Mucosa of descending colon (tissue), 1 donor: ENCODE results near the gene ADRB2.

GRCh38 chr5:148825966-148826887 is at the start of gene ADRB2:
TSS of gene ADRB2 (plus strand) at chr5:148826611.
- PRO-cap, result bidirectional peak, plus-strand start at chr5:148826632, minus-strand start at chr5:148826290

DNA sequence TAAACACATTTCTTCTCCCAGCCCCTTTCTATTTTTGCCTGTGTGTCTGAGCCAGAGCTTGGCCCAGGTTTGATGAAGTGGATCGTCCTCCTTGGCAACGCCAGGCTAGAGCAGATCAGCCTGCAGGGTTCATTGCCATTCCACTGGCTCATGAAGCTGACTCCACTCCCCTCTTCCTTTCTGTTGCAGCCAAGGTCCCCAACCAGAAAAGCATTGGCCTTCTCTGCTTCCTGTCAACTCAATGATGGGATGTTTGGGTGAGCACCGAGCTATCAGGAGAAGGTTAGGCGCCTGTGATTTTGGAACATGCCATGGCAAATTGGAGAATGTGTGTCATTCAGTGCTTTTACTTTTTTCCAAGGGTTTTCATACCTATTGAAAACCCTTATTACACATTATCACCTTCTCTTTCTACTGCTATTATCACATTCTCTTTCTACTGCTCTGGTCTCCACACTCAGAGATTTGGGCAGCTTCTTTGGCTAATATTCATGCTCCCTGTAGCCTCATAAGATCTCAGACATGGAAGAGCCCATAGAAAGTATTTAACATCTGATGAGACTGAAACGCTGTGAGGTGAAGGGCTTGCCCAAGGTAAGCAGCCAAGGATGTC is 3.5 kb downstream of the ADRB2 start:
- PRO-cap, result no peak

GRCh38 chr5:148915503-148915789 is 89.0 kb downstream of the ADRB2 start:
- PRO-cap, result no peak

DNA sequence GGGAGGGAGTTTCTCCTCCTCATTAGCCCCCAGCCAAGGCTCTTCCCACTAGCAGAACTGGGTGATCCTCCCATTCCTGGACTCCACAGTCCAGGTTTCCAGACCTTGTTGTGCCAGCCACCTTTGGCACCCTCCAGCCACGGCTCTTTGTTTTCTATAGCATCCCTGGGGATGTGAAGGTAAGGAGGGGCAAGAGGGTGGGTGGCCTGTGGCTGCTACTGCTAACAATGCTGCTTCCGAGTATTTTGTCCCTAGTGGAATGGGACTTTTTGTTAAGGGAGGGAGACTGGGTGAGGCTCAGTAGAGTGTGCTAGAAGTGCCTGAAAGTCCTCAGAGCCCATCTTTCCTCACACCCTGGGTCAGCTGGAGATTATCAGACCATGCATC is 94.5 kb downstream of the ADRB2 start:
- PRO-cap, result no peak

DNA sequence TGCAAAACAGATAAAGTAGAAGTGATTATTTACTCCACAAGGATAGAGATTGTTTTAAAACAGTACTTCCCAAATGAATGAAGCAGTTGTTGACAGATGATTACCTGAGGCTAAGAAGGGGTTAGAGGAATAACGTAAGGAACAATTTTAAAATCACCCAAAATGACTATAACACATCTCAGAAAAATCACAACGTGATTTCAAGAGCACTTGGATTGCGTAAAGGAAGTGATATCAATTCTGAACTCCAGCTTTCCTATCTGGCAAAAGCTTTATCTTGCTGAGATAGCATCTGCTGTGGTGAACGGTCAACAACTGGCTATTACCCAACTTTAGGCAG is 9.0 kb downstream of the ABLIM3 start:
- PRO-cap, result no peak

DNA sequence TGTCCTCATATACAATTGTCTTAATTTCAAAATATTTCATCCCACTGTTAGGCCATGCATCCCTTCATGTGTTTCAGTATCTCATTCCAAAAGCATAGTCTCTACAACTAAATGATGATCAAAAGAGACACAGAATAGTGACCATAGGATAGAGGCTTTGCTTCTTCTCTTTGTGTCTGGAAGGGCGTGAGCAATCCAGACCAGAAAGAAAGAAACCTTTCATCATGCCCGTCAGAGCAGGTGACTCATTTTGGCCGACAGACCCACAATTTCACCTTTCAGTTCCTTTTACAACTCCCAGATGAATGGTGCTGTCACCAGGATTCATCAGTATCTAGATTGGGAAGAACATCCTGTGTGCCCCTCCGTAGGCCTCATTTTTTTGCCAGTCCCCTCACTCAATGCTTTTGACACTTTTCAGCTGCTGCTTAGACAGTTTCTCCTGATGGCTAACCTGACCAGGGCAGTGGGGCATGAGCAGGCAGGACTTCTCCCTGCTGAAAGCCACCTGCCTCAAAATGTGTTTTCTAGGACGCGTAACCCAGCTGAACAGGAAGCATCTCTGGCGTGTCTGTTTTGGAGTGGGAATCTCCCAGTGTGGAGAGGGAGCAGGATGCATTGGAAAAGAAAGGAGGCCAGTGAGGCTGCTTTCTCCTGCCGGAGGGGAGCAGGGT is 21.2 kb downstream of the ABLIM3 start:
- PRO-cap, result no peak

- PRO-cap, result no peak
Observed at GRCh38 chr5:149442456-149443253, 63.6 kb upstream of the IL17B start.

DNA sequence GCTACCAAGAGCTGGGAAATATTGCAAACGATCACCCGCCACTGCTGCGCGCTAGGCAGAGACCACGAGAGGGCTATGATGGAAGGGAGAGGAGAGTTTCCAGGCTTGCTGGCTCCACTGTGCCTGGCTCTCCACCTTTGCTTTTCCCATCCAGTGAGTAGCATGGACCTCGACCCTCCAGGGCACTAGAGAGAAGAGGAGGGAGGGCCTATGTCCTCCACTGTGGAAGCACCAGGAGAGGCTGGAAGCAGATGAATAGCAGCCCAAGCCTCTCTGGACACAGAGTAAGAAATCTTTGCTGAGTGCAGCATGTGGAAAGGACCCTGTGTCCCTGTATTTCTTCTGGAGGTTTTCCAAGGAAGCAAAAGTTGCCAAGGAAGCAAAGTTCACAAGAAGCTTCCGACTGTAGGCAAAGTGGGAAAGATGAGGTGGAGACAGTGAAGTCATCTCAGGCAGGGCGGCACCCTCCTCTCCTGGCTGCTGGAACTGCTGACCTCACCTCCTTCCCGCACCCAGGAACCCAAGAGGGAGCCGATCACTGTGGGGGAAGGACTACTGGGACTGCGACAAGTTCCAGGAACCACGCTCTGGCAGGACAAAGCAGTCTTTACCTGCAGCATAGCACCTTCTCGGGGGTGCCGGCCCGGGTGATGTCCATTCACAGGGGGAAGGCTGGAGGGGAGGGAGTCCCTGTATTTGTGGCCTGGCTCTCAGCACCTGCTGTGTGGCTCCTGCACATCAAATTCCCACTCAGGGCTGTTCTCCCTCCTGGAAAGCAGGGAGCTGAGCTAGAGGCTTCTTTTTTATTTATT is 79.6 kb downstream of the CSNK1A1 start:
- PRO-cap, result bidirectional peak, plus-strand start at position 523 of the sequence, minus-strand start at position 353 of the sequence

DNA sequence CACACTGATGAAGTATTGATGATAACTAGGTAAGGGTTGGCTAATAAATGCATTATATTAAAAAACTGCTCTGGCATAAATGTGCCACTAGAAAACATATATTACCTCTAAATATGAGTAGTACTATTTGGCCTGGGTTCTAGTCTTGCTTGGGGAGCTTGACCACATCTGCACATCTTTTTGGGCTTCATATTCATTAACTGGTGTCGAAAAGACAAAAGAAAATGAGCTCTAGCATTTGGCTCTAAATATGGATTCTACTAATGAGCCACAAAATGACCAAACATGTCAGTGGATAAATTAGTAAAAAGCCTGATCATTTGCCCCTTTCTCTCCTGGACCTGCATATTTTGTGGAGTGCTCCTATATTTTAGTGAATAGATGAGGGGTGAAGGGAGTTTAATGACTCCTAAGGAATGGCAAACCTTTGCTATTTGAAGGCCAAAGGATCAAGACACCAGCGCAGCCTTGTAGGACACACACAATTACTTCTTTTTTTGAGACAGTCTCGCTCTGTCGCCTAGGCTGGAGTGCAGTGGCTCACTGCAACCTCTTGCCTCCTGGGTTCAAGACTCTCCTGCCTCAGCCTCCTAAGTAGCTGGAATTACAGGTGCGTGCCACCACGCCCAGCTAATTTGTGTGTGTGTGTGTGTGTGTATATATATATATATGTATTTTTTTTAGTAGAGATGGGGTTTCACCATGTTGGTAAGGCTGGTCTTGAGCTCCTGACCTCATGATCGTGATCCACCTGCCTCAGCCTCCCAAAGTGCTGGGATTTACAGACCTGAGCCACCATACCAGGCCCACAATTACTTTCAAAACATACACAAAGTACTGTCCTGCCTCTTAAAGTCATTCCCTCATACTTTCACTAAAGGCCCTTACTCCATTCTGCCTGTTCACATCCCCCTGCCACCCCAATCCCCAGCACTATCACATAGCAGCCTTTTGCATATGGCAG is 60.6 kb downstream of the CSNK1A1 start:
- PRO-cap, result no peak

DNA sequence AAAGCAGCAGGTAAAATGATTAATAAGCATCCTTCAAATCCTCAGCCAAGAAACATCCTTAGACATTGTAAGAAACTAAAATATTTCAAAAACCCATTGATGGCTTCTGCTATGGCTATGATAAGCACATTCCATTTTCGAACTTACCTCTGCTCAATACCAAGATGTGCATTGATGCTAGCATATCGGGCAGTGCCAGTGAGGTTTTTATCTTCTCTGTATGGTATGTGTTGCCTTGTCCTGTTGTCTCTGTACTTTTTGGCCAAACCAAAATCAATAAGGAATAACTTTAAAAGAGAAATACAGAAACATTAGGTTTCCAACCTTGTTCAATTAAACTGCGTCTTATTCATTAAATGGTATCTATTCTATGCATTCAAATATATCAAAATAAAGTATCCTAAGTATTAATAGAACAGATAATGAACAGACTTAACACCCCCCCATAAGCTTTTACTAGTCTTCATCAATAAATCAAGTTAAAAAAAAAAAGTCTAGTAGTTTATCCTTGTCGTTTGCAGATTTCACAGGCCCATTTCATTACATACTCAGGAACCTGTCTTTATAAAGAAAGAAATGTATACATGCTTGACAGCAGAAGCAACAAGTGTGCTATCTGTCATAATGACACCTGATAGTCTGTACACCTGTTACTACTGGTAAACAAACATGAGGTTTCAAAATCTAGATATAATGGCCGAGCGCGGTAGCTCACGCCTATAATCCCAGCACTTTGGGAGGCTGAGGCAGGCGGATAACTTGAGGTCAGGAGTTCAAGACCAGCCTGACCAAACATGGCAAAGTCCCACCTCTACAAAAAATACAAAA is 38.1 kb downstream of the CSNK1A1 start:
- PRO-cap, result no peak

DNA sequence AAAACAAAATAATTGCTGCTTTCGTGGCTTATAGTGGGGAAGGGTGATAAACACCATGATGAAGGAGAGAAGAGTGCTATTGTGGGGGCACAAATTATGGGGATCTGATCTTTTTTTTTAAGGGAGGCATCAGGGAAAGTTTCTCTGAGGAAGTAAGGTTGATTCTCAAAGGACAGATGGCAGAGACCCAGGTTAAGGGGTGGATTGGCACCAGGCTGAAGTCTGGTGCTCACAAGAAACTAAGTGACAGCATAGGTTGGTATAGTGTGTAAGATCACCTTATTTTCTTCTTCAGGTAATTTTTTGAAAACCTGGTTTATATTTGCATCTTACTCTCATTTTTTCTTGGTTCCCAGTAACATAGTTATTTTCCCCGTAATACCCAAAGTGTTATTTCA is 18.0 kb downstream of the CSNK1A1 start:
- PRO-cap, result no peak

- PRO-cap, result no peak
Observed at GRCh38 chr5:149543151-149543634, 8.0 kb downstream of the CSNK1A1 start.

DNA sequence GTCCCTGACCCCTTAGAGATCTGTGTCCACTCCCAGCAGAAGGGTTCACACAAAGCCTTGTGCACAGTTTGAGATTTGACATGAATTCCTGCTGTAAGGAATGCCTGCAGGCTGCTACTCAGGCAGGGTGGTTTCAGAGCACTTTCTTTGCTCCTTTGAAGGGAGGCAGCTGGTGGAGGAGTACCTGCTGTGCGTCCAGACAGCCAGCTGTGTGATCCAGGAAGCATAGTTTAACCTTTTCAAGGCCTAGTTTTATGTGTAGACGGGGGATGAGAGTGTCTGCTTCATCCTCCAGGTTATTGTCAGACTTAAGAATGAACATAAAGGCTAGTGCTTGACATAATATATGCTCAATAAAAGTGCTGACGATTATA is 908 bp downstream of the ARHGEF37 start:
- PRO-cap, result unidirectional peak, minus-strand start at position 157 of the sequence; unidirectional peak, minus-strand start at position 213 of the sequence; unidirectional peak, minus-strand start at position 316 of the sequence

GRCh38 chr5:149640799-149641832 is 59.8 kb downstream of the ARHGEF37 start:
- PRO-cap, result bidirectional peak, plus-strand start at chr5:149641234, minus-strand start at chr5:149641068; unidirectional peak, minus-strand start at chr5:149641332; unidirectional peak, minus-strand start at chr5:149641481

DNA sequence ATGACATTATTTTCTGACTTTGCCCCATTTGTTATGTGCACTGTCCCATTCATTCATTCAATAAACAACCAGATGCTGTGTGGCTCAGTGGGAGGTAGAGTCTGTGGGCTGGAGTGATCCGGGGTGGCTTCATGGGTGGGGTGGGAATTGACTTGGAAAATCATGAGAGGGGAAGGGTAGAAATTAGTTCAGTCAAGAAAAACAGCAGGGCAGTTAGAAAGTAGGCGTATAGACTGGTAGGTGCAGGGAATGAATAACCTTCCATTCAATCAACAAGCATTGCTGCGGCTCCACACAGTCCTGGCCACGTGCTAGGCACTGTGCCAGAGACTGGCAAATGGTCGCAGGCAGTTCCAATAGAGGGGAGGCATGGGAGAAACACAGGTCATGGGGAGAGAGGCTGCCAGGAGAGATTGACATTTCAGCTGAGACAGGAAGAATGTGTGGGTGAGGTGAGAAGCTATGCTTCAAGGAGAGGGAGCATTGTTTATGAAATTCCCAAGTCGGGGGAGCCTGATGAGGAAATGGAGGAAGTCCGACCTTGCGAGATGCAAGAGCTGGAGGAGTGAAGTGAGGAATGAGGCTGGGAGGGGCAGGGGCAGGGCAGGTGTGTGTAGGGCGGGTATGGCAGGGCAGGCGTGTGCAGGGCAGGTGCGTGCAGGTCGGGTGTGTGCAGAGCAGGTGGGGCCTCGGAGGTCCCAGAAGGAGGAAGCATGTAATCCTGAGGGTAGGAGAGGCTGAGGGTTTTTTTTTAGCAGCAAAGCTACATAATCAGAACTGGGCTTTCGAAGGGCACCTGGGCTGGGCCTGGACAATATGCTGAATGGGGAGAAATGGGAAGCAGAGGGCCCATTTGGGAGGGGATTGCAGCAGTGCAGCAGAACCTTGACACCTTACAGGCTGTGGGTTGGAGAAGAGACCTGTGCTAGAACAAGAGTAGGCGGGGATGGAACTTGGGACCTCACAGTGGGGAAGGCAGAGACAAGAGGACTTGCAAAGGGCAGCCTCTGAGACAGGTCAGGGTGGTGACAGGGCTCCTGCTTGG is 54.3 kb upstream of the PPARGC1B start:
- PRO-cap, result bidirectional peak, plus-strand start at position 774 of the sequence, minus-strand start at position 579 of the sequence

DNA sequence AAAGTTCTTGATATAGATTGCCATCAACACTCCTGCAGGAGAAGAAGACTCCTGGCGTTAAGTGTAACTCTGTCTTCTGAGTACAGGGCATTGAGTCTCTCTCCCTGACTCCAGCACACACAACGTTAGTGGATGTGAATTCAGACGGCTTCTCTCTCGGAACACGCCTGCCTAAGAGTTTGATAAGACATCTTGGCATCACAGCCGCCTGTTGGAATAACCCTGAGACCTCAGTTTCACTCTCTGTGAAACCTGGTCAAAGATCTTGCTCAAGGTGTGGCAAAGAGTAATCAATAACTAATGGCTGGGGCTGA is 27.5 kb upstream of the PPARGC1B start:
- PRO-cap, result no peak

- PRO-cap, result unidirectional peak, plus-strand start at chr5:149723311
Observed at GRCh38 chr5:149723217-149723768, 6.8 kb upstream of the PPARGC1B start.

- PRO-cap, result bidirectional peak, plus-strand start at chr5:149731436, minus-strand start at chr5:149731357; bidirectional peak, plus-strand start at chr5:149731750, minus-strand start at chr5:149731593
Observed at GRCh38 chr5:149731395-149731947, 1.4 kb downstream of the PPARGC1B start.

- PRO-cap, result no peak
Observed at GRCh38 chr5:149798913-149799719, 69.0 kb downstream of the PPARGC1B start.

DNA sequence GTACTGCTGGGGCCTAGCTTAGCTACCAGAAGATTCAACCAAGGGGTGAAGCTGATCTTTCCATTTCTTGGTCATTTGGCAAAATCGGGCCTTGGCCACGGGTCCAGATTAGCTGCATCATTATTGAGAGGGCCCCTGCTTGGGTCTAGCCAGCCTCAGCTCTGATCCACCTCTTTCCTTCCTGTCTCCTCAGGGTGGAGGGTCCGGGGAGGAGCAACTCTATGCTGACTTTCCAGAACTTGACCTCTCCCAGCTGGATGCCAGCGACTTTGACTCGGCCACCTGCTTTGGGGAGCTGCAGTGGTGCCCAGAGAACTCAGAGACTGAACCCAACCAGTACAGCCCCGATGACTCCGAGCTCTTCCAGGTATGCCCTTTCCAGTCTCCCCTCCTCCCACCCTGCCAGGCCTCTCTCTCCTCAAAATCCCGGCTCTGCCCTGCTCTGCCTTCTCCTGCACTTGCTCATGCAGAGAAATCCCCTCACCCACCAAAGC is 90.2 kb downstream of the PPARGC1B start:
- PRO-cap, result no peak